Urinary bladder (tissue), 3 donors: ENCODE results near the gene NKX6-2.

DNA sequence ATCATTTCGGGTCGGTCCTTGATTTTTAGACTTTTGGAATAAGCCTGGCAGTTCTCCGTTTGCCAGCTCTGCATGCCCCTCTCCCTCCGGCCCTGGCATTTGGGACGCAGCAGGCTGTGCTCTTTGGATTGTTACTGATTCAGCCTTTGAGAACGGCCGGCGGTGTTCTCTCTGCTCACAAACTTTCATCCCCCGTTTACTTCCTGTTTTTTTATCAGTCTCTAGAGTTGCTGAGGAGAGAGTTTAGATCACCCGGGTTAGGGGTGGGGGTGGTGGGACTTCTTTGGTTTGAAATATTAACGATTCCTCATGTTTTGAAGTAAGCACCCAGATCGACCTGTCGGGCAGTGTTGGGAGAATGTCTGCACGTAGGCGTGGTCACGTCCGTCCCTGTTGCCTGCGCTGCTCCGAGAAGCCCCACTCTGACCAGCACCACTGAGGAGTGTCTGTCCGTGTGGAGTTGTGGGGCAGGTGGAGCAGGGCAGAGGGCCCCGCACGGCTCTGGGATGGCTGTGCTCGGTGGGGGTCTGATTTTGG lies 7.1 kb downstream of the INPP5A start:
- PRO-cap, result no peak
- RAMPAGE, long total RNA, result no peak

DNA sequence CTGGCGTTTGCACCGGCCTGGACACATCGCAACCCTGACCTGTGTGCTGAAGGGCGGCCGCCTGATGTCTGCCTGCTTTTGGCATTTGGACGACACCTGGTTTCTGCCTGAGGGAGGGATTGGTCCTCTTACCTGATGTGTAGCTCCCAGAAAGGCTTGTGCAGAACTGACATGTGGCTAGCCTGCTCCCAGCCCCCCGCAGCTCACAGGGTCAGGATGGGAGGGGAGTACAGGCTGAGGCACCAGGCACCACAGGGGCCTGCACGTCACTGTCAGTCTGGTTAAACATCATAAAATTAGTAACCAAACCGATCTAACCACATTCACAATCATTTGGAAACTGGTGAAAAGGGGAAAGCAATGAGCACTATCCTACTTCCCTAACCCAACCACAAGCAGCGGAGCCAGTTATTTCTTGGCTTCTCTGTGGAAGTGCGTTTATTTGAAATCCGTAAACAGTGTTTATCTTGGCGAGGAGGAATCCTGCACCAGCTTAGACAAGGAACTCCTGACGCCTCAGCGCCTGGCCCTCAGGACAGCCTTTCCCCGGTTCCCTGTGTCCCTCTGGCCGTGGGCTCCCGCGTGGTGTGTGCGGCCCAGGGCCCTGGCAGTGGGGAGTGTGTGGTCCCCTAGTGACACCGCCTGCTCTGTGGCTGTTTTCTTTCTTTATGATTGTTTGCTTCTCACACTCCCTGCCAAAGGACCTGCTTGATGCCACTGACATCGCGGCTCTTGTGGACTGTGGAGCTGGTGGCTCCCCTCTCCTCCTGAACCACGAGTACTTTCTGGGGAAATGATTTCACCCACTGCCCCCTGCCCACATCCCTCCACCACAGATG lies 37.8 kb downstream of the INPP5A start:
- PRO-cap, result no peak
- RAMPAGE, long total RNA, result no peak

DNA sequence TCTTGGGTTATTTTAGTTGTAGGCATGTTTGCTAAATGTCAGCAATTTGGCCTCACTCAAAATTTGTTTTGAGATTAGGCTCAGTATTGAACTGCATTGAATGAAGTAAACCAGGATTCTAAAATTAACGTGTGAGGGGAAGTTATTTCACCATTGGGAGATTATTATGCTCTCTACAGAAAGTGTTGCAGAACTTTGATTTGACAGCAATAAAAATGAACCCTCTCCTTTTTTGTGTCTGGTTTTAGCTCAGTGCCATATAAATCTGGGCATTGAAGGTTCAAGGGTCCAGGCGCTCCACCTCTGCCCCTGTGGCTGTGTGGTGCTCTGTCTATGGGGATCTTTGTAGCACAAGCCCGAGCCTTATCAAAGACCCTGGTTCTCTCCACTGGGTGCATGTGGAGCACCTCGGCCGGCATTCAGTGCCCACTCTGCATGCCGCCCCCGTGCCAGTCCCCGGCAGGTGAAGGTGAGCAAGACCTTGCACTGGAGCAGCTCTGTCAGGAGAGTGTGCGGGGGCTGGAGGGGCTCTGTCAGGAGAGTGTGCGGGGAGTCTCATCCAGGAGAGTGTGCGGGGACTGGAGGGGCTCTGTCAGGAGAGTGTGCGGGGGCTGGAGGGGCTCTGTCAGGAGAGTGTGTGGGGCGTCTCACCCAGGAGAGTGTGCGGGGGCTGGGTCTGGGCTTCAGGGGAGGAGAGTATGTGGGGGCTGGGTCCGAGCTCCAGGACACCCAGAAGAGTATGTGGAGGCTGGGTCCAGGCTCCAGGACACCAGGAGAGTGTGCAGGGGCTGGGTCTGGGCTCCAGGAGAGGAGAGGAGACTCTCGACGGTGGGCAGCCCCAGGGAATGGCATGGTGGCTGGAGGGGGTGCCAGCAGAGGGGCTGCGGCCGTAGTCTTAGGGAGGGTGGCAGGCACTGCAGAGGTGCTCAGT lies 40.7 kb downstream of the INPP5A start:
- PRO-cap, result no peak
- RAMPAGE, long total RNA, result no peak

- PRO-cap, result no peak
- RAMPAGE, long total RNA, result no peak
These were observed 53.3 kb downstream of the INPP5A start for GRCh38 chr10:132590695-132591533.

GRCh38 chr10:132631396-132632101 lies 94.0 kb downstream of the INPP5A start:
- PRO-cap, result bidirectional peak, plus-strand start at chr10:132631686, minus-strand start at chr10:132631458
- RAMPAGE, long total RNA, result no peak

DNA sequence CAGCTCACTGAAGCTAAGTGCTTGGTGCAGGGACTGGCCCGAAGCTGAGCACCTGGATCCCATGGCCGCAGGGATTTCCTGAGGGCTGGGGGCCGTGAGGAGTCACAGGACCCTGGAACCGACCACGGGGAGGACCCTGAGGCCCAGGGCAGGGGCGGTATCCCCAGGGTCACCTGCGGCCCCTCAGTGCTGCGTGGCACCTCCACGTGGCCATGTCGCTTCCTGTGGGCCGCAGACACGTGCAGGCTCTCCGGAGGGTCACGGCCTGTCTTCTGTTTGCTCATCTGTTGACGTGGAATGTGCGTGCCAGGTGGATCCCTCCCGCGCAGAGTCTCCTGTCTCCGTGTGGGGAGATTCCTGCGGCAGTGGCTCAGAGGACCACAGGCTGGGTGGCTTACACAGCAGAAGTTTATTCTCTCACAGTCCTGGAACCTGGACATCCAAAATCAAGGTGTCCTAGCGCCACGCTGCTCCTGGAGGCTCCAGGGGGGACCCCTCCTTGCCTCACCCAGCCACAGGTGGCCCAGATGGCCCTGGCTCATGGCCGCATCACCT lies 53.3 kb downstream of the NKX6-2 start:
- PRO-cap, result no peak
- RAMPAGE, long total RNA, result no peak

DNA sequence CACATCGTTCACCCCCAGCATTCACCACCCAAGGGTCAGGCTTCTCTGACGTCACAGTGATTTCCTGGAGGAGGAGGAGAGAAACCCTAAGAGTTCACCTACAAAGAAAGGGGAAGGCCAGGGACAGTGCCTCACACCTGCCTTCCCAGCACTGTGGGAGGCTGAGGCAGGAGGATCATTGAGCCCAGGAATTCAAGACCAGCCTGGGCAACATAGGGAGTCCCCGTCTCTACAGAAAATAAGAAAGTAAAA lies 45.2 kb downstream of the NKX6-2 start:
- PRO-cap, result no peak
- RAMPAGE, long total RNA, result no peak

GRCh38 chr10:132785945-132786606 lies at the start of gene NKX6-2:
Gene NKX6-2, minus strand, starts transcription at chr10:132786147.
- PRO-cap, result no peak
- RAMPAGE, long total RNA, result no peak

DNA sequence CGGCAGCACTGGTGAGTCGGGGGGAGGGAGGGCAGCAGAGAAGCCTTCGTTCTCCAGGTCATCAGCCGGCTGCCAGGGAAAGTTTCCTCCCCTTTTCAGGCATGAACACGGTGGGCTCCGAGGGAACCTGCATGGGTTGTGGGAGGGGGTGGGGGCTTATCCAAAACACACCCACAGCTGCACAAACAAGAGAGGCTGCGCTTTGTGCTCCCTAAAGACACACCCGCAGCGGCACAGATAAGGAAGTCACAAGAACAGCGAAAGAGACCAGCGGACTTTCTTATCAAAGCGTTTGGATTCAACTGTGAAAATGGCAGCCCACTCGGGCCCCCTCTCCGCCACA lies 62.4 kb upstream of the NKX6-2 start:
- PRO-cap, result no peak
- RAMPAGE, long total RNA, result no peak

DNA sequence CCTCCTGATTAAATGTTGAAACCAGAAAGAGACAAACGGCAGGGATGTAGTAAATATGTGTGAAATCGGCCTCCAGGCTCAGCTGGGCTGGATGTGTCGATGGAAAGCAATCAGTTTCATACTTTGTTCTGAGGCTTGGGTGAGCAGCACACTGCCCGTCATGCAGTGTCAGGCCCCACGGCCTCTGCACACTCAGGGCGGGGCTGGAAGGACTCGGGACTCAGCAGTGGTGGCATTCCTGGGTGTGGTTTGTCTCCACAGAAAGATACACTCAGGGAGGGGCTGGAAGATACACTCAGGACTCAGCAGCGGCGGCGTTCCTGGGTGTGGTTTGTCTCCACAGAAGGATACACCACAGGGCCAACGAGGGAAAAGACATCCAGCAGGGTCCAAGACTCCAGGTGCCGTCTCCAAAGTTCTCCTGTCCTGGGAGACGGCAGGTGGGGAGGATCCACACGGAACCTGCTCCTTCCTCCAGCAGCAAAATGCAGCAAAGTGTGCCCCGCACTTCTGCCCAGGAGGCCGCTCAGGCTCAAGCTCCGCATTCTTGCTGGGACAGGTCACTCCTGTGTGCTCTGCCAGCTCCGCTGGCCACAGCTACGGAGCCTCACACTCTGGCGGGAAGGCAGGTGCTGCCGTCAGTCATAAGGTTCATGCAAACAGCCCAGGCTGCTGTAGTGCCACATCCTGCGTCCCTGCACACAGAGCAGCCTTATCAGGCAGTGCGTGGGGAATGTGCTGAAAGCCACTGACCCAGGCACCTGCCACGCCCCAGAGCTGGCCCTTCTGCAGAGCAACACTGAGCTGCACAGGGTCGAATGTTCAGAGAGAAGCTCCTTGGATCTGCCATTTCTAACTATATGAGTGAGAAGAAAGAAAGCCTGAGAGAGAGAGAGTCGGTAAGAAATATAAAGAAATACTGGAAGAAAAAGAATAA lies 22.3 kb downstream of the ADGRA1 start:
- PRO-cap, result no peak
- RAMPAGE, long total RNA, result no peak

DNA sequence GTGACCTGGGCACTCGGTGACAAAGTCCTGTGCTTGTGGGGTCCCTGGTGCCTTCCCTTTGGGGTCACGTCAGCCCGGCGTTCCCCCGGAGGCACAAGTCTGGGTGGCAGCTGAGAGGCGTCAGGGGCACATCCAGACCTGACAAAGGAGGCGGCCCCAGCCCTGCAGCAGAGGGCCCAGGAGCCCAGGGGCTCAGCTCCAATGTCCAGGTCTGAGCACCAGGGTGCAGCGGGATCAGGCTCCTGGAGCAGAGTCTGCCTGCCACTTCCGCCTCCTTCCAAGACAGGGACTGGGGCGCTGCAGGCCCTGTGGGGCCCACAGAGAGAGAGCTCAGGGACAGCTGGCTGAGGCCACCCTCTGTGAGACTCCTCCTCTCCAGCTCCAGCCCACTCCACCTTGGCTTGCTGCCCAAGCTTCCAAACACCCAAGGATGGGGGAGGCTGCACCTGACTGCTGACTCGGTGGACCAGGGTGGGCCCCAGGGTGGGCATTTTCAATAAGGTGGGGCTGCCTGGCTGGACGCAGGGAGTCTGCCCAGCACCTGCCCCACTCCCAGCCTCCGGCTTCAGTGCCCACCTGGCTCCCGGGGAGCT lies 1.1 kb upstream of the KNDC1 start:
- PRO-cap, result no peak
- RAMPAGE, long total RNA, result no peak

DNA sequence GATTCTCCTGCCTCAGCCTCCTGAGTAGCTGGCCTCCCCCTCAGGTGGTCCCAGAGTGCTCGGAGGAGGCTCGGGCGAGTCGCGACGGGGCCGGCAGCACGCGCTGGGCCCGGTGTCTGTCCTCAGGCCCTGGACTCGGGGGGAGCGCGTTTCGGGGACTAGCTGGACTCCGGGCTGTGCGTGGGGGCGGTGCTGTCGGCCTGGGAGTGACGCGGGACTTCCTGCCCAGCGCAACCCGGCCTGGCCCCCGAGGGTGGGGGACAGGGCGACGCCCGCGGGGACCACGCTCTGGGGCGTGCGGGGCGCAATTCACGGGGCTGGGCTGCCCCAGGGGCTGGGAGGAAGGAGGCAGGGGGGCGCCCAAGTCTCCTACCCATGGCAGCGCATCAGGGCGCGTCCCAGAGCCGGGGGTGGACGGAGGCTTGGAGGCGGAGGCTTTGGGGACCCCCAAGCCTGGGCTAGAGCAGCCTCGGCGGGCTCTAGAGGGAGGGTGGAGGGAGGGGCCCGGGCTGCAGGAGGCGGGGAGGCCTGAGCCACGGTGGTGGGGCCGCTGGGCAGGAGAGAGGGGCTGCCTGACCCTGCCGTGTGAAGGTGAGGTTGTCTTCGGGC lies 2.3 kb upstream of the VENTX start:
- PRO-cap, result no peak
- RAMPAGE, long total RNA, result no peak

- PRO-cap, result no peak
- RAMPAGE, long total RNA, result no peak
These were observed 1.1 kb upstream of the ADAM8 start for GRCh38 chr10:133277646-133278356.

DNA sequence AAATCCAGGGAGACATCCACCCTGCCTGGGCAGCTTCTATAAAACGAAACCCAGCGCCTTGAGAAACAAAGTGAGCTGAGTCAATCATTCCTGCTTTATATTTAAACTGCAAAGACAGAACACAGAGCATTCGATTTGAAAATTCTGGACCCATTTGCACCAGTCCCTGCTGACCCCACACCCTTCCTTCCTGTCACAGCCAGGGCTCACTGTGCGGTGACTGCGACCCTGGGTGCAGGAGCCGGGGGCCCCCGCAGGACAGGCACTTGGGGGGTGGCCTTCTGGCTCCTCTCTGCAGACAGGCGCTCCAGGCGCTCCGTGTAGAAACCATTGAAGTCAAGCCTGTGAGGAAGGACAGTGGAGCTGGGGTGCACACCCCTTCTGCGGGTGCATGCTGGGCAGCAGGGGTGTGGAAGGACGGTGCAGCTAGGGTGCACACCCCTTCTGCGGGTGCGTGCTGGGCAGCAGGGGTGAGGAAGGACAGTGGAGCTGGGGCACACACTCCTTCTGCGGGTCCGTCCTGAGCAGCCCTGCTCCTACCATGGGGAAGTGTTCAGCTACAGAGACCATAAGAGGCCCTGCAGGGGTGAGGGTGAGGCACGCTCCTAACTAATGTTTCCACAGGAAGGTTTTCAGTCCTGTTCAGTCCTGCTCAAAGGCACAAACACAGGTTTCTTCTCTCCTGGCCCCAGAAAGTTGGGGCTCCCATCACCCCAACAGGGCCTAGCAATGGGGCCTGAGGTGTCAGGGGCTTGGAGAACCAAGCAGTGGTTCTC lies 3.1 kb upstream of the ADAM8 start:
- PRO-cap, result no peak
- RAMPAGE, long total RNA, result no peak

GRCh38 chr10:133288466-133289531 lies 12.1 kb upstream of the ADAM8 start:
- PRO-cap, result no peak
- RAMPAGE, long total RNA, result no peak

DNA sequence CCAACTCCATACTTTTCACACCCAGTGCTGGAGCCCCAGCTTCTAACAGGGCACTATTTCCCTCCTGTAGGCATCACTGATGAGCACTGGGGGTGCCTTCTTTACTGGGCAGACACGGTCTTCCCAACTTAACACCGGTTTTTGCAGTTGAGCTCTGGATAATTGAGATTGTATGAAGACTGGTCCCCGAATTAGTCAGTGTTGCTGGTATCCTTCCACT lies 11.1 kb downstream of the CYP2E1 start:
- PRO-cap, result no peak
- RAMPAGE, long total RNA, result no peak